Right ventricle myocardium (tissue), 1 donor: ENCODE data around the genes INTS2 and METTL2A.

- PRO-cap, 2 experiments = no peak in any of the 2 experiments
Observed at GRCh38 chr17:60170155-60171116, 20.7 kb downstream of the CA4 start.

GRCh38 chr17:60390813-60391557 lies 948 bp downstream of the USP32 start:
- PRO-cap, 2 experiments = no peak in any of the 2 experiments

- PRO-cap, 2 experiments = no peak in any of the 2 experiments
Observed at GRCh38 chr17:60394063-60394413, 2.1 kb upstream of the USP32 start.

DNA sequence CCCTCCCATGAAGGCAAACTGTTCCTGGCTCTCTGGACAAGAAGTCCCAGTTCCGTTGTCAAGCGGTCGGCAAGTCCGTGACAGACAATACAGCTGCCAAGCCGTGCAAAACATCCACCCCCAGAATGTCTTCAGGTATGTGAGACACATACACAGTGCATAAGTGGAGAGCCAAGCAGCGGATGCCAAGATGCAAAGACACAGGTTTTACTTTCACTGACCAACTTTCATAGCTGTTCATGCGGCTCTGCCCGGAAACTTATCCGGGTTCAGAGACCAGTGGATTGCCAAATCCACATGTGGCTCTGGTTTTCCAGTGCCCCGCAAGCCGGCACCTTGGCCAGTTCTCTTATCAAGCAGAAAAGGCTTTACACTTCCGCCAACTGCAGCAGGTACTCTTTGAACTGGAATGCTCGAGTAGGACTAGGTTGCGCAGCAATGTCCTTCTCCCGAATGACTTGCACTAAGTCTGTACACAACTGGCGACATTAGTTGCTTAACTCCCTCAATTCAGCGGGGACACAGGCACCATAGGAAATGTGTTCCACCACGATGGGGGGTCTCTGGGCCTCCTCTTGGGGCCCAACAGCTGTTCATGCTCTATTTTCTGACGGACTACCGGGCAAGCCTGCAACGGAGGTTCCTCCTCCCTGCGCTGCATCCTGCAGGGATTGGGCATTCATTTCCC lies 33.8 kb upstream of the APPBP2 start:
- PRO-cap, 2 experiments = no peak in any of the 2 experiments

DNA sequence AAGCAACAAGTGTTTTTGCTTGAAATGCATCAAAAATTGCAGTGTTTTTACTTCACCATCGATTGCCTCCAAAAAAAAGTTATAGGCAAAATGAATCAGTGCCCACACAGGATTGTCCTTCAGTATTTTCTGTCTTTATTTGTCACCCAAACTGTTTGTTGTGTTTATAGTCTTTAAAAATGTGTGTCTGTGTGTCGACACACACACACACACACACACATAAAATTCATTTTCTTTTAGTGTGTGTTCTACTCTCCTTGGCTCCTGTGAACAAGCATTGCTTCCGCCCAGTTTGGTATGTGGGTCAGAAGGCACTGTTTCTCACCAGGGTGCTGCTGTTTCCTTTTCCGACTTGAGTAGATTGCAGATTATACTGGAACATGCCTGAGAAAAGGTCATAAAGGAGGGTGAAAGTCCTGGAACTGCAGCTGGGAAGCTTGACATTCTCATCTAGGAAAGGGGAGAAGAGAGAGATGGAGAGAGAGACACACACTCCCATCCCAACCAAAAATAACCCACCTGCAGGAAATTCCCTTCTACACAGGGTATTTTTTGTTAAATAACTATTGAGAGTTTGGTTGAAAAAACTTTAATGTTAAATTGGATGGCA lies 330.3 kb downstream of the BCAS3 start:
- PRO-cap, 2 experiments = no peak in any of the 2 experiments

DNA sequence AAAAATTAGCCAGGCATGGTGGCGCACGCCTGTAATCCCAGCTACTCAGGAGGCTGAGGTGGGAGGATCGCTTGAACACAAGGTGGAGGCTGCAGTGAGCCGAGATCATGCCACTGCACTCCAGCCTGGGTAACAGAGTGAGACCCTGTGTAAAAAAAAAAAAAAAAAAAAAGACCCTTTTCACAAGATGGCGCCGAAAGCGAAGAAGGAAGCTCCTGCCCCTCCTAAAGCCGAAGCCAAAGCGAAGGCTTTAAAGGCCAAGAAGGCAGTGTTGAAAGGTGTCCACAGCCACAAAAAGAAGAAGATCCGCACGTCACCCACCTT lies 330.0 kb upstream of the TBX2 start:
- PRO-cap, 2 experiments = no peak in any of the 2 experiments

- PRO-cap, 2 experiments = no peak in any of the 2 experiments
Observed at GRCh38 chr17:61239285-61239771, 160.3 kb upstream of the TBX2 start.

- PRO-cap, 2 experiments = no peak in any of the 2 experiments
Observed at GRCh38 chr17:61400120-61401107, 771 bp downstream of the TBX2 start.

DNA sequence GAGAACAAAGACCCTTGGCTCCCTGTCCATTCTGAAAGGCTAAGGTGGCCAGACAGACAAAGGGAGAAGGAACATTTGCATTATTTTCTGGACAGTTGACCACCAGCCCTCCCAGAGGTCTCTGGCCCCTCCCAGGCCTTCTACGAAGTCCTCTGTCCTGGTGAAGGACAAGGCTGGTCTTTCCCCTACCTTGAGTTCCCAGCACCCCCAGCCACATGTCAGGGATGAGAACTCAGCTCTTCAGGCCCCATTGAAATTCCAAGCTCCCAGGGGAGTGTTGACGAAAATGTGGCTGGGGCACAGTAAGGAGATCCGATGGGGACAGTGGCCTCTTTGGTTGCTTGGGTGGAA lies 6.6 kb downstream of the TBX2 start:
- PRO-cap, 2 experiments = no peak in any of the 2 experiments

GRCh38 chr17:61410083-61410862 lies 10.6 kb downstream of the TBX2 start:
- PRO-cap, 2 experiments = no peak in any of the 2 experiments

DNA sequence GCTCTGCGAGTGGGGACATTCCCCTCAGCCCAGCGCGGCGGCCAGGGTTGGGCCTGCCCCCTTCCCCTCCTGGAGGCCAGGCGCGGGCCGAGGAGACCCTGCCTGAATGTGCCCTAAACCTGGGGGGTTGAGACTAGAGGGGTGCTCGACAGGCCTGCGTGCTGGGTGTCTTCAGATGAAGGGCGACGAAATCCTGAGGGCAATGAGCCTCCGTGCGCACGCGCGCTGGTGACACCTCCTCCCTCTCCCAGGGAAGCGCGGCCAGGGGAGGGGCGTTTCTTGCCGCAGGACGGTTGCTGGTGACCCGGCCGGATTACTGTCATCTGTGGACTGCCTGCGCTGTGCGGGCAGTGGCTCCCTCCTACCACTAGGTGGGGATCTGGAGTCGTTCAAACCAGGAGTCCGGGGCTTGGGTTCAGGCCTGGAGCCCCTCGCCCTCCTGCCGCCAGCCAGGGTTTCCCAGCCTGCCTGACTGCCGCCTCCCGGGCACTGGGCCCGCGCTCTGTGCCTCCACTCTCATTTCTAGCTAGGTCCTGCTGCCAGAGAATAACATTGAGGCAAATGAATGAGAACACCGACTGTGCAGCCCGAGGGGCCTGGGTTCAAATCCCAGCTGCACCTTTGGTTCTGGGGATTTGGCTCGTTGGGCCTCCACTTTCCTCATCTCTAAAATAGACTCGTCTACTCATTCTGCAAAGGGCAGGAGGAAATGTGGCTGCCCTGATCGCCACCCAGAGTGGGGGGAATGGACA lies 17.2 kb downstream of the TBX2 start:
- PRO-cap, 2 experiments = peak in 2 of 2 experiments; most common minus-strand start position 195 of the sequence (in 2)

DNA sequence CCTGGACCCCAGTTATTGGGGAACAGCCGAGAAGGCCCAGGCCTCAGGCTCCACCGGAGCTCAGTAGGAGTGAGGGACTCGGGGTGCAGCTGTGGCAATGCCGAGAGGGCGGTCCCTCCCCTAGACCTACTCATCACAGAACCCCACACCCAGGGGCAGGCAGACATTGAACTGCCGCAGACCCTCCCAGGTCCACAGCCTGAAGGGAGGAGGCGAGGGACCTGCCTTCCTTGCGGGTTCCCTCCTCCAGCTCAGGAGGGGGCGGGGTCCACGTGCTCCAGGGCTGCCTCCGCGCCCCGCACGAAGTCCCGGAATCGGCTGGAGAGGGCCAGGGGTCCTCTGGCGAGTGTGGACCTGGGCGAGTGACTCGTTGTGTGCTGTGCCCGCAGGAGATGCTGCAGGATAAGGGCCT lies 3.9 kb downstream of the TBX4 start:
- PRO-cap, 2 experiments = no peak in any of the 2 experiments

DNA sequence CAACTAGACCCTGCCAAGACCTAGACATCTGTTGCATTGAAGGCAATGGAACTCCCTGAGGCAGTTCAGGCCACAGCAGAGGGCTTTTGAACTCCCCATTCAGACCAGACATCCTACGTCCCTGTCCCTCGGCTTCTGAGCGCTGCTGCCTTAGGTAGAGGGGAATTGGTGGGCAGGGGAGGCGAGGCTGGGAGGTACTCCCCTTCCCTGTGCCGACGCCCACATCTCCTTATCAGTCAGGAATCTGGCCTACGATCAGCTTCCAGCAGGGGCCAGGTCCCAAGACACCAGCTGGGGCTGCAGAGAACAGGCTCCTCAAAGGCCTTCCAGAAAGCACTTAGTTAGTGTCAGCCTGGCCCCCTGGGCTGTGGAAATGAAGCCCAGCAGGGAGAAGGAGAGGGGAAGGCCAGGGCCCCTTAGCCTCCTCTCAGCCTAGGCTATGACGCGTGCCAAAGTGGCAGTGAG lies 11.0 kb downstream of the TBX4 start:
- PRO-cap, 2 experiments = no peak in any of the 2 experiments

GRCh38 chr17:61862110-61862743 lies 1.1 kb downstream of the BRIP1 start:
- PRO-cap, 2 experiments = no peak in any of the 2 experiments

DNA sequence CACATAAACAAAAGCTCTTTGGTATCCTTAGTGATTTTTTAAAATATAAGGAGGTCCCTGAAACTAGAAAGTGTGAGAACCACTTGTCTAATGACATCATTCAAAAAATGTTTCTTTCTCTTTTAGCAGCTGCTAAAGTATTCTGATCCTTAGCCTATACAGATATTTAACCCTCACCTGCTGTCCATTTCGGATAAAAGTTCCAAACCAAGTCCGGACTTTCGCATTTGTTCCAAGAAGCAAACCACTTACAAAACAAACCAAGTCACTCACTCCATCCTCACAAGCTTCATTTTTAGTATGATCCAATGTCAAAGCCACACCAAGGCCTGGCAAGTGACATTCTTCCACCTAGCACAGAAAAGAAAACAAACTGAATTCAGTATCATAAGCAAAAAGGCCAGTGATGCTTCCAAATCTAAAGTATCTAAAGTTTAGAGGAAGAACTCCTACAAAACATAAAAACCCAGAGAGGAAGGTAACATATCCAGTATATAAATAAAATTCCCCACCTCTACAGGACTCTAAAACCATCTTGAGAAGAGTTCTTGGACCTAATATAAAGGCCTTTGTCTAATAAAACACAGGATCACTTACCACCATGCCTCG lies 16.3 kb downstream of the INTS2 start:
- PRO-cap, 2 experiments = no peak in any of the 2 experiments

DNA sequence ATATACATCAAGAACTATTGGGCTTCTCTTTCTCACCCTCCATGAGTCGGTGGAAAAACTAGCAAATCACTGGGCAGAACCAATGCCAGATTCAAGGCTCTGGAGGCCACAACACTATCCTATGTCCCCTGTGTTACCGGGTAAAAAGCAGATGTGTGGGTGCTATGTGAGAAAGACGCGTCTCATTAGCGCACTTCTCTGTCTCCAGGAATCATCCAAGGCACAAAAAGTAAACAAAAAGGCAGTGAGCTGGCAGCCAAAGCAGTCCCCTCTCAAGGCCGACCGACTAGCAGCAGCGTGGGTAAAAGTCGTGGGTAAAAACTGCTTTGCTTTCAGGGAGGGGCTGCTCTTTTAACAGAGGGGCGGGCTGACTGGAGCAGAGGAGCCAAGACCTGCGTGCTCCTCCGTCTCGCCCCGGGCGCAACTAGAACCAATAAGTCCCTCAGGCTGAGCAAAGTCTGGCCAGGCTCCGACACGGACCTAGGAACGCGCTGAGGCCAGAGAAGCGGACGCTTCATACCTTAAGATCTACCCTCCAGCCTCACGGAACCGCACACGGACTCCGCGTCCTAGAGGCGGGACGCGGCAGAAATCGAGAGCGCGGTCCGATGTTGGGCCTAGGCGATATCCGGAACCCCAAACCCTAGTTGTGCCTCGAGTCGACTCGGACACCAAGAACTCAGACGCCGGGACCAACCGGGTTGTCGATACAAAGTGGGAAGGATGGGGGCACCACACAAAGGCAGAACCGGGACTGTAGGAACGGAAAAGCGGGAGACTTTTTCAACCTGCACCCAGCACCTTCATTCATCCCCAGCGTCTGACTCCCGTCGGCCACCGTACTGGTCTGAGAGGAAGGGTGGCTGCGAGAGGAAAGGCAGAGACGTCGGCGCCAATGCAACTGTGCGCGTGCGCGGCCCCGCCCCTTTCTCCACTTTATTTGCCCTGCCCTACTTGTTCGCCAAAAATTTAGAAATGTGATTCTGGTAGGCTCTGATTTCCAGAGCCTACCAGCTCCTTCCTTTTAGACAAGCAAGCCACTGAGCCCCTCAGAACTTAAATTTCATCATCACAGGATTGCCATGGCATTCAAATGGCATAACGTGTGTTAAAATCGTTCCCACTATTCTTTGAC lies at the start of gene INTS2:
TSS of gene INTS2 (minus strand) at position 849 of the 1,135 bp plus-strand sequence.
- PRO-cap, 2 experiments = peak in 2 of 2 experiments; most common plus-strand start position 964 of the sequence (in 2); most common minus-strand start position 323 of the sequence (in 2)

- PRO-cap, 2 experiments = peak in 2 of 2 experiments; most common plus-strand start chr17:62423935 (in 1); most common minus-strand start chr17:62423835 (in 2)
Observed at GRCh38 chr17:62423597-62424248, at the start of gene METTL2A. METTL2A (plus strand) TSS chr17:62423897.

DNA sequence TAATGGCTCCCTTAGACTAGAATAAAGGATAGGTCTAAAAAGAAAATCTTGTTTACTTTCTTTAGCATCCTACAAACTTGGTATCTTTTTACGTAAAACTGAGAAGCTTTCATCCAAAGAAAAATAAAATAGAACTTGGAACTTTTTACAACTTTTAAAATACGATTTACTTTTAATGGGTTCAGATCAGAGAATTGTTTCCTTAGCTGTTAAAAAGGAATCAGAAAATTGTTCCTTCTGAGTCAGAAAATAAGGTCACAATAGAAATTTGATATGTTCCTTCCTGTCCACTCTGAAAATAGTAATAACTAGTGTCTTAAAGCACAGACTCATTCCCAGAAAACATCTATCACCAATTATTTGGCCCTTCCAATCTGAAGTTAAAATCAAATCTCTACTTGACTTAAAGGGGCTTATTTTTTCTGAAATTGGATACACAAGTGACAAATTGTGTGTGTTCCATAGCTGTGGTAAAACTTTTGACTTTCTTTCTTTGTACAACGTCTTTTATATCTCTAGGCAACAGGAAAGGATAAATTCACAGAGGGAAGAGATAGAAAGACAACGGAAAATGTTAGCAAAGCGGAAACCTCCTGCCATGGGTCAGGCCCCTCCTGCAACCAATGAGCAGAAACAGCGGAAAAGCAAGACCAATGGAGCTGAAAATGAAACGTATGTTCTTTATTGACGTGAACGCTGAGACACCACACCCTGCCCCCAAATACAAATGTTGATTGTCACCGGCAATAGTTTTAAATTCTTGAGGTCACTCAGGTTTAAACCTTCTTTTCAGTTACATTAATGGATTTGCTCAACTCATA lies 54.6 kb upstream of the MRC2 start:
- PRO-cap, 2 experiments = no peak in any of the 2 experiments

DNA sequence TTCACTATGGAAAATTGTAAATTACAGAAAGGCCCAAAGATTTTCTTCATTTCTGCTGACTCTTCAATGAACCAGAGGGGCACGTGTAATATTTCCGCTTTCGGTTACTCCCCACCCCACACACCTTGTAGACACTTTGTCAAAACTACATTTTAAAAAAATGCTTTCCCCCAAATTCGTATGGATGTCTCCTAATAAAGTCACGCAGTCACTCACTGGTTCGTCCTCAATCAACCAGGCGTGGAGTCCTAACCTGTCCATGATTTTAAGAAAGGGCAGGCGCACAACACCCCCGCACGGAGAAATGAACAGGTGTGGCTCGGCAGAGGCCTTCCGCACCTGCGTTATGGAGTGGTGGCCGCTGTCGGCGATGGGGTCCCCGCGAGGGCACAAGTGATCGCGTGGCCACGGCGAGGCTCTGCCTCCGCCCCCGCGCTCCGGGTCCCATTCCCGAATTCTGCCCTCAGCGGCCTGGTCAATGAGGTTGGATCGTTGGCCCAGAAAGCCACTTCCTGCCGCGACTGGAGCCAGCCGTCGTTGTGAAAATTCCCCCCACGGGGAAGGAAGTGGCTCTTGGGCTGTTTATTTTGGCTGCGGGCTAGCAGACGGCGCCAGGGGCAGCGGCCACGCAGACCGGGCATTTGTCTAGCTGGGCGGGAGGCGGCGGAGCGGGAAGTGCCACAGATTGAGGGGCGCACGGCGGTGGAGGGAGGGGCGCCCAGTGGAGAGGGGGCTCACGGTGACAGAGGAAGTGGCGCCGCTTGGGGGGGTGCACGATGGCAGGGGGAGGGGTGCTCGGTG lies 24.7 kb downstream of the MRC2 start:
- PRO-cap, 2 experiments = peak in 1 of 2 experiments; most common plus-strand start position 601 of the sequence (in 1); most common minus-strand start position 539 of the sequence (in 1)

DNA sequence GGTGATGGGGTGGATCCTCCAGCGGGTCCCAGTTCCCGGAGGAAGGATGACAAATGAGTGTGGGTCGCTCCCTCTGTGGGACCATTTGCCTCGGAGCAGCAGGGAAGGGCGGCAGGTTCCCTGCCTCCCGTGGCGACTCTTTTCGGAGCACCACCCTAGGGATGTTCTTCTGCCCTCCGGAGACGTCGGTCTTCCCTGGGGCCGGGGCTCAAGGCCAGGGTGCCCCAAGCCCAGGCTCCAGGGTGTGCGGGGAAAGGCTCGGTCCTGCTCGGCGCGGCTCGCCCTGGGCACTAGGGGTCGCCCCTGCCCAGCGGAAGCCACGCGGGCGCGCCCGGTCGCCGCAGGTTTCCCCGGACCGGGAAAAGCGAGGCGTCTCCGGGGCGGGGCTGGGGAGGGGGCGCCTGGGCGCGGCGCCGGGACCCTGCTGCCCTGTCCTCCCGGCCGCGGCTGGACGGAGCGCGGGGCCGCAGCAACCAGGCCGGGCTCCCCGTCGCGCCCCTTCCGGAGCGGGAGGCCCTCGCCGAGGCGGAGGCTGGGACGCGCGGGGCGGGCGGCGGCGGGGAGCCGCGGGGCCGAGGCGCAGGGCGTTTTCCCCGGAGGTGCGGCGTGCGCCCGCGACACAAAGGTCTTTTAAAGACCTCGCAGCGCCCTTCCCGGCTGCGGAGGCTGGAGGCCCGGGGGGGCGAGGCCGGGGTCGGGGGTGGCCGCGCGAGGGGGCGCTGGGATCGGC lies 76.3 kb downstream of the MRC2 start:
- PRO-cap, 2 experiments = peak in 2 of 2 experiments; most common plus-strand start position 343 of the sequence (in 2)